M059J (cell line): ENCODE results near the gene WDR12.

- RAMPAGE, long total RNA = no peak
Measured at GRCh38 chr2:200616267-200616659, 30.4 kb downstream of the AOX1 start.

DNA sequence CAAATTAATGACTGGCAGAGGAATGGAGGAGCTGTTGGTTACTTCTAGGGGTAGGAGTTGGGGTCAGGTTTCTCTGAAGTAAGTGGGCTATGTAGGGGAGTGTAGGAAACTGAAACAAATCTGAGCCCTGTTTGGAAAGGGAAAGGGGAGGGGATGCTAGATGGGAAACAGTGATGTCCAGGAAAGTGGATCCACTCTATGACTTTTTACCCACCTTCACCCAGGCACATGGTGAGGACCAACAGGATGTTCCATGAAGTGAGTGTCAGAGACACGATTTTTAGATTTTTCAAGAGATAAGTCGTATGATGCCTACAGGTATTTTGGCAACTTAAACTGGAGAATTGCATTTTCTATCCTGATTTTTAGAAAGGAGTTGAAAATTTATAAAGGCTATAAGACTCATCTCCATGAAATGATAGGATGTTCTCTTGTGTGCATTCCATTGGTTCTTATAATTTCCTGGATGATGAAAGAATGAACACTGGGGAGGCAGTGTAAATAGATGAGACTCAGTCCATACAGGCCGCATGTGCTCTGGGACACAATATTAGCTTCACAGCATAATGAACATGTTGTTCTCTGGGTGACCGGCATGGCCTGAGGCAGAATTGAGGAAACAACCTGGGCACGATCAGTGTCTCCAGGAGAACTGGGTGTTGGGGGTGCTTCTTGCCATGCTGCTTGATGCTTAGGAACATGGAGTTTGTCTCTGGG, 38.7 kb downstream of the AOX1 start:
- RAMPAGE, long total RNA = no peak

DNA sequence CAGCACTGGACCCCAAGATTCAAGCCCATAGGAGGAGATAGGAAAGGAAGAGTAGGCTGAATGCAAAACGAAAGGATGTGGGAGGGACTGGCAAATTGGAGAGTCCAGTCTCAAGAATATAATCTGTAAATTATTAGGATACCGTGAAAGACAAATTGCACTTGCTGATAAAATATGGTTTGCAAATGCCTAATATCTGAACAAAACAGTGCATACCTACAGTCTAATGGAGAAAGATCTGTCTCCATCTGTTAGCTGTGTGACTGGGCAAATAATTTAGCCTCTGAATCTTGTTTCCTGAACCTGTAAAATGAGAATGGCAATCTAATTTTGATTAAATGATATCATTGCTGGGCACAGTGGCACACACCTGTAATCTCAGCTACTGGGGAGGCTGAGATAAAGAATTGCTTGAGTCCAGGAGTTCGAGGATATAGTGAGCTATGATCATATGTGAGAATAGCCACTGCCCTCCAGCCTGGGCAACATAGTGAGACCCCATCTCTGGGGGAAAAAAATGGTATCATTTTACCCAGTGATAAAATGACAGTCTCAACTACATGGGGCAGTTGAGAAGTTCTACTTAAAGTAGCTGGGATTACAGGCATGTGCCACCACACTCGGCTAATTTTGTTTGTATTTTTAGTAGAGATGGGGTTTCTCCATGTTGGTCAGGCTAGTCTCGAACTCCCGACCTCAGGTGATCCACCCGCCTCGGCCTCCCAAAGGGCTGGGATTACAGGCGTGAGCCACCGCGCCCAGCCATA, 16.8 kb downstream of the BZW1 start:
- RAMPAGE, long total RNA = no peak

DNA sequence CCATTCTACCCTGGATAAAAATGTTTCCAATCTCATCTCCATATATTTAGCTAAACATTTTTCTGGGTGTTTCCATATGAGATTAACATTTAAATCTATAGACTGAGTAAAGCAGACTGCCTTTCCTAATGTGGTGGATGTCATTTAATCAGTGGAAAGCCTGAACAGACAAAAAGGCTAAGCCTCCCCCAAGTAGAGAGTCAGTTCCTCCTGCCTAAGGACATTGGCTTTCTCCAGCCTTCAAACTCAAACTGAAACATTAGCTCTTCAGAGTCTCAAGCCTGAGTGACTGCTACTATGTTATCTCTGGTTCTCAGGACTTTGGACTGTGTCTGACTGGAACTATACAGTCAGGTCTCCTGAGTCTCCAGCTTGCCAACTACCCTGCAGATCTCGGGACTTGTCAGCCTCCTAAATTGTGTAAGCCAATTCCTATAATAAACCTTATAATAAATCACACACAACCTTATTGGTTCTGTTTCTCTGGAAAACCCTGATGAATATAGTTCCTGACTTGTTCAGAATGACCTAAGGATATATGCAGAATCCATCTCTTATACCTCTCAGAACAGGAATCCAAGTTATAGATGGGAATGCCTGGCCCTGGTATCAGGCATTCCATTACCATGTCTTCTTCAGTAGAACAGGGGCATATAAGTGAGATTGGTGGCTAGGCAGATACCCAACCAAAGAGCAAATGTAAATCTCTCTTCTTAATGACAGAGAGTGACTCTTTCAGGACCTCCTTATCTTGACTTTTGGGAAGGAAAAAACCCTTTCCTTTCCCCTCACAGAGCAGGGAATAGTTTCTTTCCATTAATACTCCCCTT, 12.5 kb downstream of the HYCC2 start:
- RAMPAGE, long total RNA = no peak

- RAMPAGE, long total RNA = no peak
Measured at GRCh38 chr2:201137852-201138491, 22.0 kb downstream of the CFLAR start.

GRCh38 chr2:201160312-201160938, 22.5 kb upstream of the CASP10 start:
- RAMPAGE, long total RNA = no peak

DNA sequence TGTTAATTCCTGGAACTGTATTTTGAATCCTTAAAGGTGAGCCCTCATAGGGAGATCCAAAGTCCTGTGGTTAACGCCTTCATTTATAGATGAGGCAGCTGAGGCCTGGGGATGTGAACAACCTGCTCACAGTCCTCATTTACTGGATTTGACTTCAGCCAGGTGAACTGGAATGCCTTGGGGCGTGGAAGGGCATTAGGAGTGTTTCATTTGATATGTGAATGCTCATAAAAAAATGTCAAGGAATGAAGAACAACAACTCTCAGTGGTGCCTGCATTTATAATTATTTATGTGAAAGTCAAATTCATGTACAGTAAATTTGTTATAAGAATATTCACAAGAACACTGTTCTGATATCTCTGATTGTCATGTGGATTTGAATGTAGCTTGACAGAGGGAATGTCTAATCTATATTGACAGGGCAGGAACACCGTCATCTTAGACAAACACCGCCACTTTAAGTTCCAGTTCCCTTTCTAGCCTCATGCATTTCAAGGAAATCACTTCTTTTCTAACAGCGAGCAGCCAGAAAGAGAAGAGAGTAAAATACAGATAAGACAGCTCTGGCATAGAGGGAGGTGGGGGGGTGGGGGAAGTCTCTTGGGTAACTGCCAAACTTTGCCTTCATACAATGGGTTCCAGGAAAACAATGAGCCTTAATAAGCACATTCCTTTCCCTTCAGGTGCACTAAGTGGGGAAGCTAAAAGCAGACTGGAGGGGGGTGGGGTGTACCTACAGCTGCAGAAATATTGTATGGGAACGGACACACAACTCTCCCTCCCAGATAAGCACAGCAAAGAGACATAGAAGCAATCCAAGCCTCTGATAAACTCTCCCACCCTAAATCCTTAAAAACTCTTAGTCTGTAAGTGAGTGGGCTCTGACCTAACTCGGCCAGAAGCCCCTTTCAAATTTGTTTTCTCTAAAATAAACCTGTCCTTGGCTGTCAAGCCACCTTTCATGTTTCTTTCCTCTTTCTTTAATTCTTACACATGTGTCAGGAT, 37.1 kb downstream of the CASP10 start:
- RAMPAGE, long total RNA = no peak

DNA sequence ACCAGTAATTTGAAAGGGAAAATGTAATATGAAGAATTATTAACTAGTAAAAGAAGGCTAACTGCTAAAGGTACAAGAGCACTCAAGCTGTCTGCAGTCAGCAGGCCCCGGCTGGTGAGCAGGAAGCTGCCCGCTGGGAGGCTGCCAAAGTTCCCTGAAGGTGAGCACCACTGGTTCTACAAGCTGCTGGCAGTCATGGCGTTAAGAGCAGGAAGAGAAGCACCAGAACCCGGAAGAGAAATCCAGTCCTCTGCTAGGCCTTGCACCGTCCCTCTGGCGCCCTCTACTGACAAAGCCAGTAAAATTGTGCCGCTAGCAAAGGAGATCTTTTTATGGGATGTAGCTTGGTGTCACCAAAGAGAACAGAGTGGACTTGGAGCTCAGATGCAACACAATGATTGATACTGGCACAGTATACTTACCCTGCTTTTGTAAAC, 28.2 kb upstream of the CASP8 start:
- RAMPAGE, long total RNA = no peak

DNA sequence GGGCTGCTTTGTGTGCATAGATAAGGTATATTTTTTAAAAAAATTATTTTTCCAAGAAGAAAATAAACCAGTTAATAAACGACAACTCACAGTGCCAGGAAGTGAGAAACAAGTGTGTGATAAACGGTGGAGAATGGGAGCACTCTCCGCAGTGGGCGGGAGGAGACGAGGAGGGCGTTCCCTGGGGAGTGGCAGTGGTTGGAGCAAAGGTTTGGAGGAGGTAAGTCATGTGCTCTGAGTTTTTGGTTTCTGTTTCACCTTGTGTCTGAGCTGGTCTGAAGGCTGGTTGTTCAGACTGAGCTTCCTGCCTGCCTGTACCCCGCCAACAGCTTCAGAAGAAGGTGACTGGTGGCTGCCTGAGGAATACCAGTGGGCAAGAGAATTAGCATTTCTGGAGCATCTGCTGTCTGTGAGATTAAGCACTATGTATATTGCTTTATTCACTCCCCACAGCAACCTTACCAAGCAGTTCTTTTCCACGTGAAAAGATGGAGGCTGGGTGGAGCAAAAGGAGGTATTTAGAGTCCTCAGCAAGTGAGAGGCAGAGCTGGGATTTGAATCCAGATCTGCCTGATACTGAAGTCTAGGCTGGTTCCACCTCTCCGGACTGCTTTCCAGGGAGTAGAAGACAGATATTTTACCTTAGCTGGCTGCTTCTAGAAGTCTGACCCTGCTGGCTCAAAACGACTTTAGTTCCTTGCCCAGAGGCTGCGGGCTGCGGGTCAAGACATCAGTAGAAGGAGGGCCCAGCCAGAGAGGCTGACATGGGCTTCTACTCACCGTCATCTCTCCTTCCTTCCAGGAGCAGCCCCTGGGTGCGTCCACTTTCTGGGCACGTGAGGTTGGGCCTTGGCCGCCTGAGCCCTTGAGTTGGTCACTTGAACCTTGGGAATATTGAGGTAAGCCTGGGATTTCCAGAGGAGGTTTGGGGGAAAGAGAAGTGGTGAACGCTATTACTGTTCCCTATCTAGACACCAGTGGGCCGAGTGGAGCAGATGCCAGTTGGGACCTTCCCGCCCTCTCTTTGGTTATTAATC, 26.8 kb upstream of the CASP8 start:
- RAMPAGE, long total RNA = no peak

DNA sequence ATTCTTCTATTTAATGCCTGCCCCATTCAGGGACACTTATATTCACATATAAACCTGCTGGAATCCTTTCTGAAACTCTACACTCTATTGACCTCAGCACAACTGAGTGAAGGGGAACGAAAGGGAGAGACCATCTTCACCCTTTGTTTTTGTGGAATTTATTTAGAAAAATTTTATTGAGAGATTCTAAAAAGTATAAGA, 21.4 kb upstream of the FLACC1 start:
- RAMPAGE, long total RNA = no peak

DNA sequence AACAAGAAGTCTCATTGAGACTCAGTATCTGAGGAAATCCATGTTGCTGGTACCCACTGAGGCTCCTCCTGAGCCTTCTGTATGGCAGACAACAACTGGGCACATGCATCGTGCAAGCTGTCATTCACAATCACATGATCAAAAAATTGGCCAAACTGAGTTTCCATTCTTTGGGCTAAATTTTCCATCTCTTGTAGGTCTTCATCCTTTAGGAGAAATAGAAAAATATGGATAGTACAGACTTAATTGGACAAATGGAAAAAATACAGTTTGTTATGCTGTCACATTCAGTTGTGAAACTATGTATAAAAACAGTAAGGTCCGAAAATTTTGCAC, 1.9 kb upstream of the TMEM237 start:
- RAMPAGE, long total RNA = no peak

DNA sequence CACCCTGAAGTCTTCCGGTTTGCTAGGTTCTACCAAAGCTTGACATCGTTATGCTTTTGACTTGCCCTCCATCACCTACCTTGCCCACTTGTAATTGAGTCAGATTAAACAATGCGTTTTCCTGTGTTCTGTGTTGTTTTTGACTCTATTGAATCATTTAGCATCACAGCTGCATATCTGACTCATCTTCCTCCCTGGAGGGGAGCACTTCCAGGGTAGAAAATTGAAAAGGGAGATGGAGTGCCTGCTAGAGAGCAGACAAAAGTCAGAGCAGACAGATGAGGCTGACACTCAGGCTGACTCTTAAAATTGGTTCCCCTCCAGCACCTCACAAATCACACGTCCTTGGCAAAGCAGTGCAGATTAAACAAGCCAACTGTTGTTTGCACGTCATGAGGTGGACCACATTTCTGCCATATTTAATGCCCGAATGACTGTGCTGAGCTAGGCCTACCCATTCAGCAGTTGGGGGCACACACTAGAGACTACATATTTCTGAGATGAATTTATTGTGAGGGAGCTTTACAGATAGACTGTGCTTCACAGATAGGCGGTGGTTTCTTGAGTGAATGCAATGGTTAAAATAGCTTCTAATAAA, 2.2 kb downstream of the MPP4 start:
- RAMPAGE, long total RNA = no peak

DNA sequence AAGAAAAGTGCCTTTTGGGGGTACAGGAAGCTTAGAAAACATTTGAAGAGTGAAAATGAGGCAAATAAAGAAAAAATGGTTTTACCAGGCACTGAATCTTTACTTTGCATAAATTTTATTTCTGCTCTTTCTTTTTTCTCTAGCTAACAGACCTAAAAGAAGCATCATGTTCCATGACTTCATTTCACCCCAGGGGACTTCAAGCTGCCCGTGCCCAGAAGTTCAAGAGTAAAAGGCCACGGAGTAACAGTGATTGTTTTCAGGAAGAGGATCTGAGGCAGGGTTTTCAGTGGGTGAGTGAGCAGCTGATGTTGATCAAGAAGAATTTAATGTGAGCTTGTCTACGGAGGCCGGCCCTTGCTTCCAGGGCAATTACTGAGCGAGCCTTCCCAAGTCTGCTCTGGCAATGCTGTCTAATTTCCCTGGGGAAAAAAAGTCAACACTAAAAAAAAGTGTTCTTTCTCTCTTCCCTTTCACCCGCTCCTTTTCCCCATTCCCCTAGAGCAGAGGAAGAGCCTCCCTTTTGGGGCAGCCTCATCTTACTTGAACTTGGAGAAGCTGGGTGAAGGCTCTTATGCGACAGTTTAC, 1.1 kb downstream of the CDK15 start:
- RAMPAGE, long total RNA = no peak

- RAMPAGE, long total RNA = no peak
Measured at GRCh38 chr2:201858679-201859342, 52.5 kb downstream of the CDK15 start.

GRCh38 chr2:202009070-202009765, 24.4 kb upstream of the FZD7 start:
- RAMPAGE, long total RNA = no peak

GRCh38 chr2:202395792-202396574, 19.9 kb downstream of the BMPR2 start:
- RAMPAGE, long total RNA = no peak

- RAMPAGE, long total RNA = no peak
Measured at GRCh38 chr2:202635240-202636493, 898 bp downstream of the FAM117B start.

- RAMPAGE, long total RNA = no peak
Measured at GRCh38 chr2:202639269-202639687, 4.5 kb downstream of the FAM117B start.

DNA sequence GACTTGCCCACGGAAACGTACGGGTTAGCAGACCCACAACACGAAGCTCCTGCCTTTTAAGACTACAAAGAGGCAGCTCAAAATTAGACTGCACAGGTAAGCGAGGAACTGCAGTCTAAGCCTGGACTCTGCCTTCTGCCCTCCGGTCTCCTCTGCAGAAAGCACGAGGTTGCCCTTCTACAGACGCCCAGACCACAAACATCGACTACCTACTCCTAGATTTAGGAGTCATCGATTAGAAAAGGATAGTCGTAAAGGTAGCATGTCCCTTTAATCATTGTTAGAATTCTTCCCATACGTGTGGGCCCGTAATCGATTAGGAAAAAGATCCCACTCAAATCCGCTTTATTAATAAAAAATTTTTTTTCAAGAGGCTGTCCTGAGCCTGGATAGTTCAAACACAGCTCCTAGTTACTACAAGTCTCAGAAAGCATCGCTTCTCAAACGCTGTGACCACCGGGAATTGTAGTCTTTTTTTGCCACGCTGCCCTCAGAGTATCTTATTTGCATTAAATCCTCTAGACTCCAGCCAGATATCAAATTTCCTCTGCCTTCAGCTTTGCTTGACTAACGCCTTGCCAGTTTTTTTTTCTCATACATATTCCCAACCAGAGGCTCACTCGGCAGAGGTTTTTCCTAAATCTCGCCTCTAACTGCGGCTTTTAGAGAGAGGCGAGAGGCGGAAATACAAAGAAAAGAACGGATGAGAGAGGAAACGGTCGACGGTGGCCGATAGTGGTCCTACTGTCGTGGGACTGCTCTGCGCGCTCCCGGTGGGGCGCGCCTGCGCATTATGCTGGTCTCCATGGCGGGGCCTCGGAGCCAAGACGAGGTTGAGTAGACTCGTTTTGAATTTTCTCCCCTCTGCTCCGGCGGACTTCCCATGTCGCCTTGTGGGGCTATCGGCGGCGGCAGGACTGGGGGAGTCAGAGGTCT, at the start of gene WDR12:
TSS of gene WDR12 (minus strand) at position 181 of the 936 bp plus-strand sequence.
- RAMPAGE, long total RNA = start-site peak on the minus strand centred at position 173 of the sequence, 47 bp wide, 95 and 60 reads in 2 replicates

DNA sequence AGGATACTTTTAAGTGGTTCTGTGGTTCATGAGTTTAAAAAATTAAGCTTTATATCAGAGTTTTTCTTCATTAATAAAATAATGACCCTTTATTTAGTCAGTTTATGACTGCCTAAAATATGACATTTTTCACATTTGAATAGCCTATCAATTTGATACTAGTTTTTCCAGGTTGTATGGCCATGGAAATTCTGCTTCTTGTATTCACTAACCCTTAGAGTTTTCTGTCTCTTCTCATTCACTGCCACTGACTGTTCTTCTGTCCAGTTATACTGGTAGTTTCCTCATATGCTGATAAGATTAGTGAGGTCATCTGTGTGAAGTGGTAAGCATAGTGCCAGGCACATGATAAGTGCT, 91.1 kb downstream of the NBEAL1 start:
- RAMPAGE, long total RNA = no peak